ENCODE measurements around a stretch of chr10.

DNA sequence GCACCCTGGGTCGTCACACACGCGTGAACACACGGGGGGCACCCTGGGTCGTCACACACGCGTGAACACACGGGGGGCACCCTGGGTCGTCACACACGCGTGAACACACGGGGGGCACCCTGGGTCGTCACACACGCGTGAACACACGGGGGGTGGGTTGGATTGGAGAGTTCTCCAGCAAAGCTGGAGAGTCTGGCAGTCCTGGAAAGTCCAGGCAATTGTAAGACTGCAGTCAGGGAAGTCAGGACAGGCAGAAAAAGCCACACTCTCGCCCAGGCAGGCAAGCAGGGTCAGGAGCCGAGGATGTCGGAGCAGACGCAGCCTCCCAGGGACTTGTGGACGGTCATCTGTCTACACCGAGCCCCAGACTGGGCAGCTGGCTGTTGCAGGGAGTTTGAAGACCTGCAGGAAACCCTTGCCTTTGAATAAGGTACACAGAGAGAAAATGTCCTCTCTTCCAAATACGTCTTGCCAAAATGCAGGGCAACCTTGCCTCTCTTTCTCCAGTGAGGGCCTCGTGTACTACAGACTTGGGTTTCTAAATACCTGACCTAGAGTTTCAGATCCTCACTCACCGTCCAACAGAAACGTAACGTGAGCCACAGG lies 176.8 kb downstream of the ADARB2 start:
- PRO-cap = no peak

- PRO-cap = no peak
These were observed 194.1 kb upstream of the PFKP start for GRCh38 chr10:2873306-2873505.

- PRO-cap = no peak
These were observed 12.3 kb downstream of the PFKP start for GRCh38 chr10:3079455-3080270.

DNA sequence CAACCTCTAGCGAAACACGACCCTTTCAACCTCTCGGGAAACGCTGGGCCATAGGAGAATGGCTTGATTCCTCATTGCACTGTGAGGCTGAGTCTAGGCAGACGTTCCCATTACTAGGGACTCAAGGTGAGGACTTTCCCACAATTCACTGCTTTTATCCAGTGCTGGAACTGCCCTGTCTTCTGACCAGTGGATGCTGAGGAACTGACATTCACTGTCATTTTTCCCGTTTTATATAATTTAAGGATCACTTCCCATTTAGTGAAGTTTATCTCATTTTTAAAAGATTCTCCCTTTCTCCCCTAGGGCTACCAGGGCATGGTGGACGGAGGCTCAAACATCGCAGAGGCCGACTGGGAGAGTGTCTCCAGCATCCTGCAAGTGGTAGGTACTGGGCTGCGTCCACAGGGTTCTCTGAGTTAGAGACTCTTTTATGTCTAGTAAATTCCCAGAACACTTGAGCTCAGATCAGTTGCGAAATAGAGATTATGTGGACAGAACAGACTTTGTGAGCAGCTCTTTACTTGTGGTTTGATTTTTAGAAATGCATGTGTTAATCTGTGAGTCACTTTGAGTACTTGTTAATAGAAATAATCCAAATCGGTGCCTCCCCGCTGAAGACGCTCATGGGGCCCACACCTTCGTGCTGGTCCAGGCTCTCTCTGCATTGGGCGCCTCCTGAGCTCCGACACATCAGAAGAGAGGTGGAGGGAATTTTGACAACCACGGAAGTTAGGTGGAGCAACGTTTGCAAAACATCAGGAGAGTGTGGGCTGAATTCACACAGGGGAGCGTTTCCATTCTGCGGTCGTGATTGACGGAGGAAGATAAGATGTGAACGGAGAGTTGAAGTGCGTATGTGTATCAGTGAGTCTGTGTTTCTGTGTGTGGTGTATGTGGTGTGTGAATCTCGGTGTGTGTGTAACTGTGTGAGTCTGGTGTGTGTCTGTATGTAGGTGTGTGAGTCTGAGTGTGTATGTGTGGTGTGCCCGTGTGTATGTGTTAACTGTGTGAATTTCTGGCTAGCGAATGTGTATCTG lies 31.9 kb downstream of the PFKP start:
- PRO-cap = no peak

- PRO-cap = no peak
These were observed 33.9 kb downstream of the PFKP start for GRCh38 chr10:3101133-3101701.

DNA sequence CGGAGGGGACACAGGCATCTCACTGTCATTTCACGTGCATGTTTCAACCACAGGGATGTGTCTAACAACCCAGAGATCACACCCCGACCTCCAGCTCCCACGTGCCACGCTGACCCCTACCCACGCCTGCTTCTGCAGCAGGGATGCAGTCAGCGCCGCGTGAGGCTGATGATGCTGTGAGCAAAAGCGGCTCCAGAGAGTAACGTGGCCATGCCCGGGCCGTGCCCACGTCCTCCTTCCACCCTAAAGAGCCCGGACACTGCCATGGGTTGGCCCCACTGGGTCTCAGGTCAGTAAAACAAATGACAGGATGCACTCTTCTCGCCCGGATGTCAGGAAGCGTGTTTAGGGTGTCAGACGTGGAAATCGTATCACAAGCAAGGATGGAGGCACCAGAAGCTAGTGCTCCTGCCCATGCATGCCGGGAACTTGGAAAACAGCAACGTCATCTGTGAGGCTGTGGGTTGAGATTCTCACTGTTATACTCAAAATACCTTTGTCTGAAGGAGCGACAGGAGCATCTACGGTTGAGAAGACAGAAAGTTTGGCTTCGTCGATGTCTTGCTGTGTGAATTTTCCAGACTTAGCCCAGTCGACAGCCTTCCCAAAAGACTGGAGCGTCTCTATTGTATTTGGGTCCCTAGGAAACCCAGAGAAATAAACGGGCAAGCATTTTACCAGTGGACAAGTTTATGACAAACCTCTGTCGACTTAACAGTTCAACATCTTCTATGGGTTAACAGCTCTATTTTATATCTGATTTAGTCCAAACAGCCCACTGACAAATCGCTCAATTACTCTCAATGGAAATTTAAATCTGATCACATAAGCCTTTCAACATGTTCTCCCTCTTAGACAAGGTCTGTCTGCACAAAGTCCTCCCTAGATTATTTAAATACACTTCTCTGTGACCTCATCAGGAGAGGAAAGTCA lies 33.9 kb downstream of the PITRM1 start:
- PRO-cap = no peak

DNA sequence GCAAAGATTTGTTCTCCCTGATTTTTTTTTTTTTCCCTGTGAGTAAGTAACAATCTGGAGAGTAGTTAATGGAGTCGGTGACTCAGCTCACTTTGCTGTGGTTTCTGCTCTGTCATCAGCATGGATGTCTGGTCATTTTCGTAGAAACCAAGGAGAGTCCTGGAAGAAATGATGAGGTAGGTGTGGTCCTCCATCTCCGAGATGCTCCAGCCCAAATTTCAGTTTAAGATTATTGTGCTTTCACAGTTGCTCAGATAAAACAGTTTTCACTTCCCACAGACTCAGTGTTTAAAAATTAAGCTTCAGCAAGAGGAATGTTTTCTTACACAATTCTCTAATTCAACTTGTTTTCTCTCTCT lies 76.4 kb upstream of the PITRM1 start:
- PRO-cap = no peak

- PRO-cap = no peak
These were observed 300.8 kb downstream of the KLF6 start for GRCh38 chr10:3484222-3484560.

- PRO-cap = no peak
These were observed 246.7 kb downstream of the KLF6 start for GRCh38 chr10:3538196-3538750.

GRCh38 chr10:3636396-3637315 lies 148.4 kb downstream of the KLF6 start:
- PRO-cap = no peak

GRCh38 chr10:3671527-3672213 lies 113.3 kb downstream of the KLF6 start:
- PRO-cap = no peak

- PRO-cap = no peak
These were observed 55.6 kb downstream of the KLF6 start for GRCh38 chr10:3729341-3729879.

GRCh38 chr10:3763843-3764520 lies 21.0 kb downstream of the KLF6 start:
- PRO-cap = no peak

- PRO-cap = no peak
These were observed 14.3 kb downstream of the KLF6 start for GRCh38 chr10:3770700-3771202.

DNA sequence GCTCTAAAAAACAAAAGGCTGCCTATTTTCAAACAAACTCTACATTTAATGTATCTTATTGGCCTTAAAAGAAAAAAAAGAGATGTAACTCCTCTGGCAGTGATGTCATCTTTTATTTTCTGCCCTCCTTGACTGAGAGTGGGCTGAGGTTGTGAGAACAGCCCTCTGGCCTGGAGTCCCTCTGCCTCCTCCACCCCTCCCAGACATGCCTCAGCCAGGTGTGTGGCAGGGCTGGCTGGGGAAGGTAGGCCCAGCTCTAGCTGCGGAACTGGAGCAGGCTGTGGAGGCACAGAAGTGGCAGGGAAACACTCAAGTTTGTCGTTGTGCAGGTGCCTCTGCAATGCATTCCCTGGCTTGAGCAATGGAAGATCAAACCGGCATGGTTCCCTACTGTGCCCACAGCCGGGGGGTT lies 9.1 kb downstream of the KLF6 start:
- PRO-cap = no peak

DNA sequence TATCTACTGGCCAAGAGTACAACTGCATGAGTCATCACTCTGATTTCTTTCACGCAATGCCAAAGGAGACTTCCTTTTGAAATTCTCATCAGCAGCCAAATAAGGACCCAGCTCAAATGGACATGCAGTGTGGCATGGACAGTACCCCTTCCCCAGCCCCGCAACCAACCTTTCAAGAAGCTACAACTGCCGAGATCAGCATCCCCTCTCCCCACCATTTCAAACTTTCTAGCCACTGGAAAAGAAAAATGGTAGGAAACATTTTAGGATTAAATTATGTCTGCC lies 2.0 kb downstream of the KLF6 start:
- PRO-cap = bidirectional peak, plus-strand start at position 115 of the sequence, minus-strand start outside the sequence

GRCh38 chr10:3785461-3786280 lies 662 bp upstream of the KLF6 start:
- PRO-cap = bidirectional peak, plus-strand start at chr10:3785555, minus-strand start at chr10:3785235; bidirectional peak, plus-strand start at chr10:3786060, minus-strand start at chr10:3785956

- PRO-cap = bidirectional peak, plus-strand start at chr10:3811630, minus-strand start at chr10:3811589
These were observed 26.4 kb upstream of the KLF6 start for GRCh38 chr10:3811169-3812119.

DNA sequence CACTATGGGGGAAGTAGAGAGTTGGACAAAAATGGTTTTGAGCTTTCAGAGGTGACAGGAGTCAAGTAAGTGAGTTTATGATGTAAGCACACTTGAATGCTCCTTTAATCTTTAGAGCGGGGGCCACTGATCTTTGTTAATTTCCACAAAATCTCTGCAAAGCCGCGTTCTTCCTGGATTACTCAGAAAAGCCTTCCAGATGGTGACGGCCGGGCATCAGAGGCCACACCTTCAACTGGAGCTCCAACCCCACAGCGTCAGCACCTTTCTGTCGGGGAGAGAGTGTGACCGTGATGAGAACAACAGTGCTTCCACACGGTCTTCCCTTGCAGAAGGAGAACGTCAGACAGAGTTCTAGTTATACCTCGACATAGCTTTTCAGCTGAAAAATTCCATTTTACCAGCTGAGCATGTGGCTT lies 35.3 kb upstream of the KLF6 start:
- PRO-cap = no peak

GRCh38 chr10:3827243-3827569 lies 42.2 kb upstream of the KLF6 start:
- PRO-cap = no peak